Hair follicular keratinocyte (primary cell): ENCODE measurements around a stretch of chr6.

- RAMPAGE, long total RNA: no peak
Observed at GRCh38 chr6:170371414-170372003, 65.0 kb downstream of the FAM120B start.

GRCh38 chr6:170378291-170378846 lies 71.8 kb downstream of the FAM120B start:
- RAMPAGE, long total RNA: no peak

DNA sequence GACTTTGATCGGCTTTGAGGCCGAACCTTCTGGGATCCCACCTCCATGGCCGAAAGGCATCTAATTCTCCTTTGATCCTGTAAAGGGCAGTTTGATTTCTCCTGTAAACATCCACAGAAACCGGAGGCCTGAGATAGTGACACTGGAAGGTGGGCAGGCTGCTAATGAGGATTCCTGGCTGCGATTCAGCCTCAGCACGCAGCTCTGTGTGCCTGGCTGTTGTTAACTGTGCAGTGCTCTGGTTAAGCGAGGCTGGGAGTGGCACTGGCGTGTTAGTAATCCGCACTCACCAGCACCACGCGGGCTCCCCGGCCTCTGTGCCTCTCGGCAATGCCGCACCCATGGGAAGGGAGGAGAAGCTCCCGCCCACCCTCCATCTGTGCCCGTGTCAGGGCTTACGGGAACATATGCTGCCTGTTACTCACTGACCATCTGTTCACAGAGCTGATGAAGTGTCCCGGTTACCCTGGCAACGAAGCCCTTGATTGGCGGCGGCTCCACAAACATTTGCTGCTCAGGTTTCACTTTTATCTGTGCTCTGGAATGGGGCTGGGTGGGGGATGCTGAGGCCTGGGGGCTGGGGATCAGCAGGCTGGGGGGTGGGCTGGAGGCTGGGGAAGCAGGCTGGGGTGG lies 114.8 kb downstream of the PSMB1 start:
- RAMPAGE, long total RNA: no peak